Omental fat pad (tissue), 4 donors: ENCODE results near the gene SH3YL1.

GRCh38 chr2:11020-11597 is 35.2 kb downstream of the FAM110C start:
- PRO-cap = no peak
- RAMPAGE, long total RNA, 4 experiments = no peak in any of the 4 experiments

- PRO-cap = no peak
- RAMPAGE, long total RNA, 4 experiments = no peak in any of the 4 experiments
Observed at GRCh38 chr2:260290-261172, 3.3 kb downstream of the SH3YL1 start.

DNA sequence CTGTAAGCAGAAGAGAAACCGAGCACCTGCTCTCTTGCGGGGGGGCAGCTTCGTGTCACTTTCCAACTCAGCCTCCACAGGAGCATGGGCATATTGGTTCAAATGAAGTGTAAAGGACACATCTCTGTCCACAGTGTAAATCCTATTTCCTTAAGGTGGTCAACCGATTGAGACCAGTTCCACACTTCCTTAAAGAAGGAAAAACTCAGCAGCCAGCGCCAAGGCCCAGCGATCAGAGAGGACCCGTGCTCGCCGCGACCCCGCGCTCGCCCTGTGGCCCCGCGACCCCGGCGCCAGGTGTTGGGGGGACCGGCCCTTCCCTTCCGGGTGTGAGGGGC is 678 bp downstream of the SH3YL1 start:
- PRO-cap = no peak
- RAMPAGE, long total RNA, 4 experiments = no peak in any of the 4 experiments

DNA sequence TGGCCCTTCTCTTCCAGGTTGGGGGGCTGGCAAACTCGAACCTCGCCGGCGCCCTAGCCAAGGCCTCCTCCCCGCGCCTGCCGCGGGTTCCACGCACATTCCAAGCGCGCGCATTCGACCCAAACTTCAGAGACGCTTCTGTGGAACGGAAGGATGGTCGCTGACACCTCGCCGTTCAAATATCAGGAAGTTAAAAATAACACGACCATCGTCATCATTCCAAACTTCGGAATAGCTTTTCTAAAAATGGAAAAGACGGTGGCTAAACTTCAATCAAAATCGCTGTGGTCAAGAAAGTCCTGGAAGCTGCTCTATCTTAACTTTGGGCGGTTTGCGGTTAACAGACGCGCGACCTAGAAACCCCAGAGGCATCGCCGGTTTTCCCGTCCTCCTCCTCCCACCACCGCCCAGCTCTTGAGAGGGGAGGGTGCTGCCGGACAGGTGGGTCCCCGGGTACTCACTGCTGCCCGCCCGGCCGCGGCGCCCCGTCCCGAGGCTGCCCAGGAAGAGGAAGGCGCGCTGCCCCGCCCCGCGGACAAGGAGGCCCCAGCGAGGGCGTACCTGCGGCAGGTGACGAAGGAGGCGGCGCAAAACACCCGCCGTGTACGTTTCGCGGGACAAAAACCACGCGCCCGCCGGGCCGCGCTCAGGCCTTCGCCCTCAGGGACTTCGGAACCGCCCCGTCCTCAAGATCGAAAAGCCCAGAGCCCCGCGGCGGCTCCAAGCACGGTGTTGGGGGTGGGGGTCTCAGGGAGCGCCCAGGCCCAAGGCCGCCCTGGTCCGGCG is at the start of gene SH3YL1:
Gene SH3YL1 (minus strand): TSS at position 510 of the 786 bp plus-strand sequence.
- PRO-cap = no peak
- RAMPAGE, long total RNA, 4 experiments = start-site peak on the minus strand in 1 of 4 experiments, centred at position 528 of the sequence, 40 reads per replicate

DNA sequence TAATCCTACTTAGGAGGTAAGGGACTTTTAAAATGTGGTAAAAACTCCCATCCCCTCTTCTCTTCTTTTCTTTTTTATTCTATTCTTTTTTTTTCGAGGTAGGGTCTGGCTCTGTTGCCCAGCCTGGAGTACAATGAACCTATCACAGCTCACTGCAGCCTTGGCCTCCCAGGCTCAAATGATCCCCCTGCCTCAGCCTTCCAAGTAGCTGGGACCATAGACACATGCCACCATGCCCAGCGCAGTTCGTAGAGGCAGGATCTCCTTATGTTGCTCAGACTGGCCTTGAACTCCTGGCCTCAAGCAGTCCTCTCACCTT is 166.1 kb upstream of the ALKAL2 start:
- PRO-cap = no peak
- RAMPAGE, long total RNA, 4 experiments = no peak in any of the 4 experiments

GRCh38 chr2:675985-676599 is 1.1 kb downstream of the TMEM18 start:
- PRO-cap = no peak
- RAMPAGE, long total RNA, 4 experiments = no peak in any of the 4 experiments

- PRO-cap = no peak
- RAMPAGE, long total RNA, 4 experiments = no peak in any of the 4 experiments
Observed at GRCh38 chr2:1366373-1366791, 46.9 kb upstream of the TPO start.

- PRO-cap = no peak
- RAMPAGE, long total RNA, 4 experiments = no peak in any of the 4 experiments
Observed at GRCh38 chr2:1448782-1449195, 35.5 kb downstream of the TPO start.

DNA sequence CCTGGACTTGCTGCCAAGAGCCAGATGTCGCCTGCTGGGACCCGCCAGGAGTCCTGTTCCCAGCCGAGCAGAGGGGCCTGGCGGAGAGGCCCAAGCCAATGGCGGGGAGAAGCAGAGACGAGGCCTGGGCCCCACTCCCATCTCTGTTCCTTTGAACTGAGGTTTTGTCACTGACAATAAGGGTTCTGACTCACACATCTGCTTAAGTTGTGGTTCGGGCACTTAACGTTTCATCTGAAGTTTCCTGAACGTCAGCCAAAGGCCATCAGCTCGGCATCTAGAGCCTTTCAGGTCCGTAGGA is 150.5 kb downstream of the PXDN start:
- PRO-cap = no peak
- RAMPAGE, long total RNA, 4 experiments = no peak in any of the 4 experiments

DNA sequence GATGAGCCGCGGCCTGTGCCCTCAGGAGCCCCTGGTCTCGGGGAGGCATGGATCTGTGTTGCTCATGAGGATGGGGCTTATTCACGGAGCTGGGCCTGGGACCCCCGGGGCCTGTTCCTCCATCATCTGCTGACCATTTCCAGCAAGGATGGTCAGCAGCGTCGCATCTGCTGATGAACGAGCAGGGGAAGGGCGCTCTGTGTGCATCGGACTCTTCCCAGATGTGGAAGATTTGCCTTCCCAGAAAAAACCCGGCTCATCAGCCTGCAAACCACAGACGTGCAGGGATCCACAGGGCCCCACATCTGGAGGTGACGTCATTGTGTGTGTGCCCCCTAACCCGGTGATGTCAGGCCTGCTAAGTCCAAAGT is 144.0 kb downstream of the PXDN start:
- PRO-cap = no peak
- RAMPAGE, long total RNA, 4 experiments = no peak in any of the 4 experiments

- PRO-cap = no peak
- RAMPAGE, long total RNA, 4 experiments = no peak in any of the 4 experiments
Observed at GRCh38 chr2:1633899-1634535, 110.3 kb downstream of the PXDN start.

DNA sequence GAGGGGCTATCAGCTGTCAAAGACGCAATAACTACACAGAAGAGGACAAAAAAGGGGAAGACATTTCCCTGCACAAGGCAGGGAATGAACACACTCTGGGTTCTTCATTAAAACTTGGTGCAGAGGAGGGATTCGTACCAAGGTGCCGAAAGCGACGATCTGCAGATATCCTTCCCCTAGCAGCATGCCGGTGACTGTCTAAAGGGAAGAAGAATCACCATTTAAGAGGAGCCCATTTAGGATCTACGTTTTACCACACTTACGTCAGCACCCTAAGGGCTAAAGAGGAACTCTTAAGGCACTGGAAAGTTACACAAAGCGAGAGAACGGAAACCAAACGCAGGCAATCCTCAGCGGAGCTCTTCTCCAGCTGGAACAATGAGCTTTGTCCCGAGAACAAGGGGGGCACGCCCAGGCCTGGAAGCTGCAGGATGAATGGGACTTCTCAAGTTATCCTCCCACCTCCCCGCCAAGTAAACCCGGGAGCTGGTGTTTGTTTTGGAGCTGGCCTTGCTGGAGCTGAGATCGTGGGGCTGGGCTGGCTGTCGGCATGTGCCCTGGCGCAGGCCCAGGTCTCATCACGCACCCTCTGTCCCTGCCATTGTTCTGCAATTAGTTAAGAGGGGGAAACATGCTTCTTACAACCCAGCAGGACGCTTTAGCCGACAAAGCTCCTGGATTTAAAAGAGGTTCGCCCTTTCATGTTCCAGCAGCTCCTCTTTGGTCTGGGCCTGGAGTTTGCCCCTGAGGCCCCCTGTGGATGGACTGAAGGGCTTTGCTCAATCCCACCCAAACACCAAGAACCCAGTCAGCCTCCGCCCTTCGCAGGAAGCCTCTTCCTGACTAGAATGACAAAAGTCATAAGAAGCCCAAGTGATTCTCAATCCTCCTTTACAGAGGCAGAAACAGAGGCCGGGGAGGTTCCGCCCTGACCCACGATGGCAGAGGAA is 36.4 kb downstream of the PXDN start:
- PRO-cap = no peak
- RAMPAGE, long total RNA, 4 experiments = no peak in any of the 4 experiments

DNA sequence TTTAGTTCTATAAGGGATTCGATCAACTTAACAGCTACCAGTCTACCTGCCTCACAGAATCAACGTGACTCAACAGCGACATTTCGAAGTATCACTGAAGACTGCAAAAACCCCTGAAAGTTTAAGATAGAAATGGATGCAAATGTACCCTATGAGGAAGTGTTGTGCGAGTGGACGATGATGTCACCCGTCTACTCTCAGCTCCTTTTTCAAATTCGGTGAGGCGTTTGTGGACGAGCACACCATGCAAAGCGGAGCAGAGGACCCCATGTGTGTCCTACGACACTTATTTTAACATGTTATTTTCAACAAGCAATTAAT is 2.1 kb downstream of the PXDN start:
- PRO-cap = no peak
- RAMPAGE, long total RNA, 4 experiments = no peak in any of the 4 experiments

- PRO-cap = no peak
- RAMPAGE, long total RNA, 4 experiments = no peak in any of the 4 experiments
Observed at GRCh38 chr2:1997250-1997984, 253.1 kb upstream of the PXDN start.

DNA sequence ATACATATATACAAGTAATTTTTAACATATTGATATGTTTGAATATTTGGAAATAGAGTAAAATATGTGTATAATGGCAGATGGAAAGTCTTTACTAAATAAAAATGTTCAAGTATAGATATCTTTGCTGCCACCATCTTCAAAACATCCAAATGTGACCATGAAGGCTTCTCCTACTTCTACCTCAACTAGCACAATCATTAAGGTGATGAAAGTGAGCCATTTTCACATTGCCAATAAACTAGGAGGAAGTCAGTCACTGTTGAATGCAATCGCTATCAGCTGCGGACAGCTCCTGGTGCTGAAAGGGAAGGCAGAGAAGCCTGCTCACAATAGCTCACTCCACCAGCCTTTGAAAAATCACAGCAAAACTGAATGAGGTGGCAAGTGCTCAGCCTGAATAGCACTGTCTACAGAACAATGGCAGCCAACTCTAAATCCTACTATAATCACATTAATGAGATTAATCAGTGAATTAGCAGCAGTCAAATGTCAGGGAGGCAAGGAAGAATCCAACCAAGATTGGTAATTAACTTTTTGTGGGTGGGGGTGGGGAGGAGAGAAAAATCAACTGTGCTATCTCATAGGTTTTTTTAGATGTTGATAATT is 2.2 kb downstream of the MYT1L start:
- PRO-cap = no peak
- RAMPAGE, long total RNA, 4 experiments = no peak in any of the 4 experiments

DNA sequence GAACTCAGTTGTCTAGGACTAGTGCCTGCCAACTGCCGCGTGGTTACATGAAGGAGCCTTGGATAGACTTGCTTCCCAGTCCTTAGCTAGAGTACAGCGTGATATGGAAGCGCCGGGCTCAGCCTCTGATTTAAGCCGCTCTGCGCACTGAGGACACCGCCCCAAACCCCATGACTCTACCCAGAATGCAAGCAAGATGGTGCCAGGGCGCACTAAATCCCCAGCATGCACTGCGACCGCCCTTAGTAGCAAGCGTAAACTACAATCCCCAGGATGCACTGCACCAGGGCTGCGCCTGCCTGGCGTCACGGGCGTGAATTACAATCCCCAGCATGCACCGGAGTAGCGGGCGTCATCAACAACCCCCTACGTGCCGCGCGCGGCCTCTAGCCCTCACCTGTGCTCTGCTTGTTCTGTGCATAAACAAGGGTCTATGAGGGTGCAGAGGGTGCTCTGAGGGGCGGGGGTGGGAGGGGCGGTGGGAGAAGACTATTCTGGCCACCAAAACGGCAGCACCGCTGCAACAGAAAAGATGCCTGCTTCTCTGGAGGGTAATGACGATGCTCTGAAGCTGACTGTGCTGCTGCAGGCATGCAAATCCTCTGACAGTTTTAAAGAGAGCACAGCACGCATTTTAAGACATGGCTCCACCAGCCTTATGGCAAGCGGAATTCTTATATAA is 282.4 kb upstream of the MYT1L start:
- PRO-cap = no peak
- RAMPAGE, long total RNA, 4 experiments = no peak in any of the 4 experiments

DNA sequence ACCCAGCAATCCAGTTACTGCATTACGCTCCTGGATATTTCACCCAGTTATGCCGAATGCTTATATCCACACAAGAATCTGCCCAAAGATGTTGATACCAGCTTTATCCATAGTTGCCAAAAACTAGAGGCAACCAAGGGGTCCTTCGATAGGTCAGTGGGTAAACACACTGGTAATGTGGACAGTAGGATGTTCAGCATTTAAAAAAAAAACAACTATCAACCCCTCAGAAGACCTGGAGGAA is 40.4 kb downstream of the TRAPPC12 start:
- PRO-cap = no peak
- RAMPAGE, long total RNA, 4 experiments = no peak in any of the 4 experiments

DNA sequence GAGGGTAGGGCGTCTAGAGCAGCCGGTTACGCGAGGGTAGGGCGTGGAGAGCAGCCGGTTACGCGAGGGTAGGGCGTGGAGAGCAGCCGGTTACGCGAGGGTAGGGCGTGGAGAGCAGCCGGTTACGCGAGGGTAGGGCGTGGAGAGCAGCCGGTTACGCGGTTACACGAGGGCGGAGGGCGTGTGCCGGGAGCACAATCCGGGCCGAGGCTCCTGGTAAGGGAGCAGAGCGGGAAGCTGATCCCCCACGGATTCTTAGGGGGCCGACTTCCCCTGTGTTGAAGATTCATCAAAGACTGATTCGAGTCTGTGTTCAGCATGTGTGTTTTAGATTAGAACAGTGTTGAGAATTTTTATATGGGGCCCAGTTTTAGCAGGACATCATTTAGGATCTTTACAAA is 69.1 kb downstream of the TRAPPC12 start:
- PRO-cap = no peak
- RAMPAGE, long total RNA, 4 experiments = no peak in any of the 4 experiments

DNA sequence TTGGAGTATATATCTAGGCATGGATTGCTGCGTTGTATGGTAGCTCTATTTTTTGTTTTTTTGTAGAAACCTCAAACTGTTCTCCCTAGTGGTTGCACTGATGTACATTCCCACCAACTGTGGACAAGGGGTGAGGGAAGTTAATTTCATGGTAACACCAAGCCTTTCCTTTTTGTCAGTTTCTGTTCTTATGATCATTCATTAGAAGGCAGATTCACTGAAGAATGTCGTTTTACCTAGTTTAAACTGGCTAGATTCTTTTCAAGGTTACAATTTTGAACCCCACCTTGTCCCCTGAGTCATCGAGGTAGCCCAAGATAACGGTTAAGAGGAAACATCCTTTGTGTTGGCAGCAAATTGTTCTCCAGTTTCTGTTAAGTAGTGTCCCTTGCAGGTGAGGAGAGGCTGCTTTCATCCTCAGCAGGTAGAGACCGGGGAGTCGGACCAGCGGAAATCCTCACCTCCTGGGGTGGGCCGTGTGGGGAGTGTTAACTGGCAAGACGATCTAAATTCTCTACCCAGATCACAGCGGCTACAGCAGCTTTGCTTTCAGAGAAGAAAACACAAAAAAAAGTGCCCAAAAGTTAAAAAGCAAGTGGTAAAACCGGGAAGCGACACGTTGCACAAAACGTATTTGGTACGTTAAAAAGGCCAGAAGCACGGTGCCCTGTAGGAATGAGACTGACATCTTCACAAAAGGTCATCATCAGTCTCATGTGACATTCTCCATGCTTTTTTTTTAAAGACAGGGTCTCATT is 63.3 kb downstream of the ADI1 start:
- PRO-cap = no peak
- RAMPAGE, long total RNA, 4 experiments = no peak in any of the 4 experiments

DNA sequence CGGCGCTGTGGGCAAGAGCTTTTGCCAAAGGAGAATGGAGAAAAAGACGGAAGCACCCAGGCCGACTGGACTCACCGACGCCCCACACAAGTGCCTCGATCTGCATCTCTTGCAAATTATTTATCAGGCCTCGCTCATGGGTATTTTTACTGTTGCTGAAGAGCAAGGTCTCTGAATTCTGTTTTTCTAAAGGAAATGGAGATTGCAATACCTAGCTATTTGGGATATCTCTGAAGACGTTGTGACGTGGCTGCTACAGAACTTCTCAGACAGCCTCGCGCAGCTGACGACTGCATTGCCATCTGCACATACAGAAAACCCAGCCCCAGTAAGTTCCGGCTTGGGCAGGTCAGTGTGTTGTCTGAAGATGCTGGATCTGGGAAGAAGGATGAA is 52.1 kb downstream of the ADI1 start:
- PRO-cap = no peak
- RAMPAGE, long total RNA, 4 experiments = no peak in any of the 4 experiments